PC-3 (cell line): ENCODE measurements around the genes SYT11, RIT1 and MEX3A.

GRCh38 chr1:155858954-155859930, at the start of gene SYT11:
Gene SYT11 (plus strand): TSS chr1:155859567.
- RAMPAGE, long total RNA, result no peak

GRCh38 chr1:155883850-155884781, 24.7 kb downstream of the SYT11 start:
- RAMPAGE, long total RNA, result no peak

DNA sequence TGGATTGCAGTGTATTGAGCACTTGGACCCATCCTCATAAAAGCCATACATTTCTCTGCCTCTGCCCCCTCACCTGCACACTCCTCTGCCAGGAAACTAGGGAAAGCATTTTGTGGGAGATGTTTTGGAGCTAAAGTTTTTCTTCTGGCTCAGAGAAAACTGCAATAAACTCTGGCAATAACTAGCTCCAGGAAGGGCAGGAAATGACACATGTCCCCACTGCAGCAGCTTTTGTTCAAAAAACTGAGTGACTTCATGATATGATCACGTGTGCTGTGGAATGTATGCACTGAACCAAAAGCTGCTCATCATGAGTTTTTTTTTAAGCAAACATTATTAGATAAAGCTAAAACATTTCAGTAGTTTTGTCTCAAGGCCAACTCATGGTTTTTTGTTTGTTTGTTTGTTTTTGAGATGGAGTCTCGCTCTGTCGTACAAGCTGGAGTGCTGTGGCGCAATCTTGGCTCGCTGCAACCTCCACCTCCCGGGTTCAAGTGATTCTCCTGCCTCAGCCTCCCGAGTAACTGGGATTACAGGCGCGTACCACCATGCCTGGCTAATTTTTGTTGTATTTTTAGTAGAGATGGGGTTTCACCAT, 17.5 kb downstream of the RIT1 start:
- RAMPAGE, long total RNA, result no peak

- RAMPAGE, long total RNA, result no peak
Measured at GRCh38 chr1:155910587-155911767, at the start of gene RIT1. Gene RIT1 (minus strand): TSS chr1:155911349.

- RAMPAGE, long total RNA, result no peak
Measured at GRCh38 chr1:155925409-155926383, 8.5 kb downstream of the KHDC4 start.

DNA sequence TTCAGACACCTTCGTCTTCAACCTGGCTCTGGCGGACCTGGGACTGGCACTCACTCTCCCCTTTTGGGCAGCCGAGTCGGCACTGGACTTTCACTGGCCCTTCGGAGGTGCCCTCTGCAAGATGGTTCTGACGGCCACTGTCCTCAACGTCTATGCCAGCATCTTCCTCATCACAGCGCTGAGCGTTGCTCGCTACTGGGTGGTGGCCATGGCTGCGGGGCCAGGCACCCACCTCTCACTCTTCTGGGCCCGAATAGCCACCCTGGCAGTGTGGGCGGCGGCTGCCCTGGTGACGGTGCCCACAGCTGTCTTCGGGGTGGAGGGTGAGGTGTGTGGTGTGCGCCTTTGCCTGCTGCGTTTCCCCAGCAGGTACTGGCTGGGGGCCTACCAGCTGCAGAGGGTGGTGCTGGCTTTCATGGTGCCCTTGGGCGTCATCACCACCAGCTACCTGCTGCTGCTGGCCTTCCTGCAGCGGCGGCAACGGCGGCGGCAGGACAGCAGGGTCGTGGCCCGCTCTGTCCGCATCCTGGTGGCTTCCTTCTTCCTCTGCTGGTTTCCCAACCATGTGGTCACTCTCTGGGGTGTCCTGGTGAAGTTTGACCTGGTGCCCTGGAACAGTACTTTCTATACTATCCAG, 614 bp downstream of the RXFP4 start:
- RAMPAGE, long total RNA, result no peak

- RAMPAGE, long total RNA, result no peak
Measured at GRCh38 chr1:155943174-155943860, 1.9 kb downstream of the RXFP4 start.

DNA sequence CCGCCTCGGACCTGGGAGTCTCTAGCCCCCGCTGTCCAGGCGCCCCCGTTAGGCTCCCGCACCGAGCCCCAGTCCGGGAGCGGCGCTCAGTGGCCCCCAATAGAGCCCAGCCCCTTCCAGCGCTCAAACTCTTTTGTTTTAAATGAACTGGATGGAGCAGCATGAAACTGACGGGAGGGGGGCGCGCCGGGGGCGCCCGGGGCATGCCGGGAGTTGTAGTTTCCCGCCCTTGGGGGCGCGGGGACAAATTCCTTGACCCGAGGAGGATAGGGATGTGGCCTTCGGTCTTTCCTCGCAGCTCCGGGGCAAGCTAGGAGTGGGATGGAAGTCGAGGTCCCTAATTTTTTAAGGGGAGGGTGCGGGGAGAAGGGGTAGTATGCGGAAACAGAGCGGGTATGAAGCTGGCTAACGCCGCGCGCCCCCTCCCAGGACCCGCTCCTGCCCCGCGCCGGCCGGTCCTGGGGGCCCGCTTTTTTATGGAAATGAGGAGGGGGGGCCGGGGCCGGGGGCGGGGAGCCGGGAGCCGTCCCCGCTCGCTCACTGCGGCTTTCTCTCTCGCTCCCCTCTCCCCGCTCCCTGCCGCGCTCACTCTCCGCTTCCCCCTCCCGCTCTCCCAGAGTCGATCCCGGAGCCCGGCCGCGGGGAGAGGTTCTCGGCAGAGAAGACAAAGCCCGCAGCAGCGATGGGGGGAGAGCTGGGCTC, at the start of gene MEX3A:
TSS of gene MEX3A (minus strand) at position 135 of the 702 bp plus-strand sequence.
- RAMPAGE, long total RNA, result no peak

- RAMPAGE, long total RNA, result no peak
Measured at GRCh38 chr1:156140760-156141647, 12.4 kb upstream of the SEMA4A start.

DNA sequence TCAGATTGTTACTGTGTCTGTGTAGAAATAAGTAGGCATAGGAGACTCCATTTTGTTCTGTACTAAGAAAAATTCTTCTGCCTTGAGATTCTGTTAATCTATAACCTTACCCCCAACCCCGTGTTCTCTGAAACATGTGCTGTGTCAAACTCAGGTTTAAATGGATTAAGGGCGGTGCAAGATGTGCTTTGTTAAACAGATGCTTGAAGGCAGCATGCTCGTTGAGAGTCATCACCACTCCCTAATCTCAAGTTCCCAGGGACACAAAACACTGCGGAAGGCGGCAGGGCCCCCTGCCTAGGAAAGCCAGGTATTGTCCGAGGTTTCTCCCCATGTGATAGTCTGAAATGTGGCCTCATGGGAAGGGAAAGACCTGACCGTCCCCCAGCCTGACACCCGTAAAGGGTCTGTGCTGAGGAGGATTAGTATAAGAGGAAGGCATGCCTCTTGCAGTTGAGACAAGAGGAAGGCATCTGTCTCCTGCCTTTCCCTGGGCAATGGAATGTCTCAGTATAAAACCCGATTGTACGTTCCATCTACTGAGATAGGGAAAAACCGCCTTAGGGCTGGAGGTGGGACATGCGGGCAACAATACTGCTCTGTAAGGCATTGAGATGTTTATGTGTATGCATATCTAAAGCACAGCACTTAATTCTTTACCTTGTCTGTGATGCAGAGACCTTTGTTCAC, 12.3 kb upstream of the SLC25A44 start:
- RAMPAGE, long total RNA, result no peak

DNA sequence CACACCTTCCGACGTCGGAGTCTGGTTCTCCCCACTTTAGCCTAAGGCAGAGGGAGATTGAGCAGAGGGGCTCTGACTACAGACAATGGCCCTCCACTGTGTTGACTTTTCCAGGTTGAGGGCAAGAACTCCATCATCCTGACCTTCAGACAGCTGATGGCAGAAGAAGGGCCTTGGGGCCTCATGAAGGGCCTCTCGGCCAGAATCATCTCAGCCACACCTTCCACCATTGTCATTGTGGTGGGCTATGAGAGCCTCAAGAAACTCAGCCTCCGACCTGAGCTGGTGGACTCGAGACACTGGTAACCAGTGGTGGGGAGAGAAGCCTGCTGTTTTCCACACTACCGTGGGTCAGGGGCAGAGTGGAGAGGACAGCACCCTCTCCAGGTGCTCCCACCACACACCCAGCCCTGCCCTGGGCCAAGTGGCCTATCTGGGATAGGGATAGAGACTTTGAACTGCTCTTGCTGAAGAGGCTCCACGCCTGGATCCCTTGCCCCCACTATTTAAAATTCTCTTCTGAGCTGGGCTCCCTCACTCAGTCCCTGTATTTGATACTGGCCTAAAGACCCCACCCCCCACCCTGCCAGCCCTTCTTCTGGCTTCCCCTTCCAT, 2.6 kb upstream of the PMF1 start:
- RAMPAGE, long total RNA, result no peak

DNA sequence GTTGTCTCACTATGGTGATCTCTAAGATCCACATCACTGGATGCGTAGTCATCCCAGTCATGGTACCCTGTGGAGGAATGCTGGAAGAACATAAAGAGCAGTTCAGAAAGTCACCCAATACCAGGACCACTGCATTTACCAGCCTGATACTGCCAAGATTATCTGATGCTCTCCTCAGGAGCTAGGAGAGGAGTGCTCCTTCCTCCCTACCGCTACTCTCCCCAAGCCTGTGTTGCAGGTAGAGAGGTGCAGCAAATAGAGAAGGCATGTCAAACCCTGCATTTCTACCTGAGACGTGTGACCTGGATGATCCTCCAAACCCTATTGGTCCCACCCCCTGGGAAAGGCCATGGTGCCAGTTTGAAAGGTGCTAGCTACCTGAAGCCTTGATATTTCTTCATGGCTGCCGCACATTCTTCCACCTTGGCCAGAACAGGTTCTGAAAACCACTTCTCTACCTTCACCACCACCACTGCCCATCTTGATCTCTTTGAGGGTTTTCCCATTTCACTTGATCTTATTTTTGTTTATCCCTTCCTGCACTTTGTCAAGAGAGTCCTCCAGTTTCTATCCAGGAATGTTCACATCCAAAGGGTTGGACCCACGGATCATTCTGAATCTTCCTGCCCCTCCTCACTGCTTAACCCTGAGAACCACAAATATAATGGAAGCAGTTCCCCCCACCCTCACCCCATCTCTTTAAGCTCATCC, 1.1 kb upstream of the PMF1 start:
- RAMPAGE, long total RNA, result no peak

- RAMPAGE, long total RNA, result no peak
Measured at GRCh38 chr1:156213432-156213907, 663 bp downstream of the PMF1 start.

GRCh38 chr1:156337148-156338137, 649 bp downstream of the CCT3 start:
- RAMPAGE, long total RNA, result no peak

DNA sequence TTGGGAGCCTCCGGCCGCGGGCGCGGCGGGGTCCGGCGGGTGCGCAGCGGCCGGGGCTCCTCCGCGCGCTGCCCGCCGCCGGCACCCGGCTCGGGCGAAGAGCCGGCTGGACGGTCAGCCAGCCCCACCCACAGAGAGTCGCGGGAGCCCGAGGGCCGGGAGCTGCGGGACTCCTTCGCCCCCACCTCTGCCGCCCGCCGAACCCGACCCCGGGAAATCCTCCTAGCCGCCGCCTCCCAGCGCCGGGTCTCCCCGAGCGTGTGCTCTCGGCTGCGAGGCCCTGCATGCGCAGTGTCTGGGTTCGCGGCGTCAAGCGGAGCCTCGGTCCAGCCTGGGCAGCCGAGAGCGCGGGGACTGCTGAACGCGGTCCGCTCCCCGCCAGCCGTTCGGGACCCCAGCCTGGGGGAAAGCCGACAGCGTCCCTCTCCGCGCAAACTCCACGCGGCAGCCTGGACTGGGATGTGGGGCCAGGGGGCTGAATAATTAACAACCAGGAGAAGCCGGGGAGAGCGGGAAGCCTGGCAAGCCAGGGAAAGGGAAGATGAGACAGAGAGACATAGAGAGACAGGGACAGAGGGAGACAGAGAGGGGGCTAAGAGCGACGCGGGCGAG, 64.4 kb downstream of the MEF2D start:
- RAMPAGE, long total RNA, result no peak

GRCh38 chr1:156476894-156477481, 23.6 kb downstream of the MEF2D start:
- RAMPAGE, long total RNA, result no peak

DNA sequence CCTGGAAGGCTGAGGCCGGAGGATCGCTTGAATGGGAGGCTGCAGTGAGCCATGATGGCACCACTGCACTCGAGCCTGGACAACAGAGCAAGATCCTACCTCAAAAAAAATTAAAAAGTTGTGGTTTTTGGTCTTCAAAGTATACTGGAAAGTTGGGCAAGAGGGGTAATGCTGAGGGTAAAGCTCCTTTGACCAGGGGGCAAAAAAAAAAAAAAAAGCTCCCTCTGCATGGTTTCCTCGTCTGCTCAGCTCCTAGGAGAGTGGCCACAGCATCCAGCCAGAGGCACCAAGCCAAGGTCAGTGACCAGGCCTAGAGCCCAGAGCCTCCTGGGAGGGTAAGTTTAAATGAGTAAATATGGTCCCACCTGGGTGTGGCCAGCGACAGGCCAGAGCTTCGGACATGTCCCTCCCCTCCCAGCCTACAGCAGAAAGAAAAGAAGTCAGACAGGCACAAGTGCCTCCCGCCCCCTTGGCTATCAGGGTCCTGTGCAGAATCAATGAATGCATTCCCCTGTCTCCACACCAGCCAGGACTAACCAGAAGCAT, 4.9 kb downstream of the MEF2D start:
- RAMPAGE, long total RNA, result no peak

DNA sequence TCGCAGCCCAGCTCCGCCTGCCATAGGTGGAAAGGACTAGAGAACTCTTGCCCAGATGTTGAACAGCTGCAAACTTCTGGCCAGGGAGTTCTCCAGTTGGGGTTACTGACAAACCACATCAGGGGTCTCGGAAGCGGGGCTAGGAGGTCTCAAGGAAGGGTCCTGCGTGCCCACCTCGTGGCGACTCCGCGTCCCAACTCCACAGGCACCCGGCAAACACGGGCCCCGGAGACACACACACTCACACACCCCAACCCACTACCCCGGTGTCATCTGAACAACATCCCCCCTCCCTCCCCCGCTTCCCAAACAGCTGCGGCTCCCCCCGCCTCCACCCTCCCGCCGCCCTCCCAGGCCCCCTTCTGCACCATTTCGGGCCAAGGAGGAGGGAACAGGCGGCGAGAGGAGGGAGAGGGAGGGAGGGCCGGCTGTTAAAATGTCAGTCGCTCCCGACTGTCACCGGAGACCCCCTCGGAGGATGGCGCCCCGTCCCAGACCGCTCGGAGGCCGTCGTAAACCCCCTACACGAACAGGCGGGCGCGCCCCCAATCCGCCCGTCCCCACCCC, 831 bp downstream of the MEF2D start:
- RAMPAGE, long total RNA, result no peak

DNA sequence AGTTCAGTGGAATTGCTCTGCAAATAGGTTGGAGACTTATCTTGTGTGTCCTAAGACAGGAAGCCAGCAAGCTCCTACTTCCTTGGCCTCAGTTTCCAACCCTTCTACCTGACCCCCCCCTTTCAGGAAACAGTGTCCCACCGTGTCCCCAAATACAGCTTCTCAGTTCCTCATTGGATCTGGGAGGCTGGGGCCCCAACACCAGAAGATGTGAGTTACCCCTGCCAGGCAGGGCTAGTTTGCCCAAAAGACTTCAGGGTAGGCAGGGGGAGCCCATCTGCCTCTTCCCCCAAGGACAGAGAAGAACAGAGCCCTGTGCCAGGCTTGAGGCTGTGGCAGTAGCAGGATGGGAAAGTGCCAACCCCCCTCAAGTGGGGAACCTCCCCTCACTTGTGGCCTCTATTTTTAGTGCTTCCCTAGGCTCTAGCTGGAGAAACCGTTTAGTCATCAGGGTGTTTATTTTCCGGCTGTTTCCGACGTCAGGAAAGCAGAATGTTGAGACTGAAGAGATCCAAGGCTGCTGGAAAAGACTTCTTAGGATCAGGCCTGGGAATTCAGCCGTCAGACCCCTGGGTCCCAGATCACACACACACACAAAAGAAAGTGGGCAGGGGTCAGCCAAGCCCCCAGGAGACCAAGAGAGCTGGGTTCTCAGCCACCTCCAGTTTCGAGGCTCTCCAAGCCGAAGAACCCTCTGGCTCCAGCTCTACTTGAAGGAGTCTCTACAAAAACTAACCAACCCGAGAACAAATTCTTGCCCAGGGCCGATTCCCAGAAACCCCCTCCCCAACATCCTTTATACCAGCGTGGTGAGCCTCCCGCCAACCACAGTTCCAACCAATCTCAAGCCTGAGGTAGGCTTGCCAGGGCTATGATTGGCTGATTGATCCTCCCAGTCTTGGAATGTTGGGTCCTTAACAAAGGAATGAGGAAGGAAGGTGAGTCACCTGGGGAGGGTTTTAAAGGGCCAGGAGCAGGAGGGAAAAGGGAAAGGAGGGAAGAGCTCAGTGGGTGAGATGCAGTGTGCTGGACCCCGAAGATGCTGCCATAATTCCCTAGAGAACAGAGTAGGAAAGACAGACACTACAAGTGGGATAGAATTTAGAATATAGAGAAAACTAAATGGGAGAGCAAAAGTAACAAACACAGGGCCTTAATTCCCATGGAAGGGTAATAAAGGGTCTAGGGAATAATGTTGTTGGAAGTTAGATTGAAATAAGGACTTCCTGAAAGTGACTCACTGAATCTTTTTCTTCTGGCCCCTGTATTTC, 2.5 kb upstream of the MEF2D start:
- RAMPAGE, long total RNA, result no peak

GRCh38 chr1:156651239-156651620, 9.3 kb downstream of the BCAN start:
- RAMPAGE, long total RNA, result no peak